LNCaP clone FGC (cell line): ENCODE data around the genes CYP1A1 and SNX33.

- RRBS, 2 experiments = no CpG with 5 or more reads among the region's 6 CpGs
Measured at GRCh38 chr15:74643303-74643969, 27.8 kb downstream of the CLK3 start.

- RRBS, 2 experiments = no CpG with 5 or more reads among the region's 9 CpGs
Measured at GRCh38 chr15:74725427-74725710, at the start of gene CYP1A1. CYP1A1 (minus strand) TSS chr15:74725528.

DNA sequence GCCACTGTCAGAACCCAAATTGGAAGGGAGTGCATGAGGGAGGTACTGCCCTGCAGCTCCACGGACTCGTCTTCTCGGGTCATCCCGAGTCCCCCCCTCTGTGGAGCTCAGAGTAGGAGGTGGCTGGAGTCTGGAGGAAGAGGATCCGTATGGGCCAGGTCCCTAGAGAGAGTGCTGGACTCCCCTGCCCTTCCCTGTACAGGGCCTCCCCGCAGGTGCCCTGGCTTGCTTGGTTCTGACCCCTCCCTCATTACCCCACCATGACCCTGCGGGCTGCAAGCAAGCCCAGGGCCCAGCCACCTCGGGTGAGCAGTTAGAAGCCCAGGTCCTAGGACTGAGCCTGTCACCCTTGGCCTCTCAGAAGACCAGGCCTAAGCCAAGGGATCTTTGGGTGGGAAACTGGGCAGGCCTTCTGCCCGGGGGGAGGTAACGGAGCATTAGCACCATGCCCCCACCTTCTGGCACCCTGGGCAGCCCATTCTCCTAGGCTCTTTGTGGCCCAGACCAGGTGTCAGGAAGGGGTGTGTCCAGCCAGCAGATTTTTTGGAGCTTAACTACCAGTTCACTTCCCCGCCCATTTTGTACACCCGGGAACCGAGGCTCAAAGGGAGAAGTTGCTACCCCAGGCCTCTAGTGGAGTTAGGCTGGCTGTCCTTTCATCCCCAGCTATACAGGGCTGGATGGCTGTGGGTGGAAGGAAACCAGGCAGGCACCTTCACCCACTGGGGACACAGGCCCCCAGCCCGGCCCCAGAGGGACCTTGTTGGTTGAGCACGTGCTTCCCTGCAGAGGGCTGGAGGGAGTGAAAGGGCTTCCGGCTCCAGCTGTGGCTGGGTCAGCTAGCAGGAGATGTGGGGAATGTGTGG is 1.2 kb downstream of the CSK start:
- RRBS, 2 experiments = 59 to 87% methylated on average over 3 of the region's 16 CpGs

- RRBS, 2 experiments = 68 to 93% methylated on average over 1 of the region's 6 CpGs
Measured at GRCh38 chr15:74783749-74784230, 1.9 kb downstream of the CSK start.

DNA sequence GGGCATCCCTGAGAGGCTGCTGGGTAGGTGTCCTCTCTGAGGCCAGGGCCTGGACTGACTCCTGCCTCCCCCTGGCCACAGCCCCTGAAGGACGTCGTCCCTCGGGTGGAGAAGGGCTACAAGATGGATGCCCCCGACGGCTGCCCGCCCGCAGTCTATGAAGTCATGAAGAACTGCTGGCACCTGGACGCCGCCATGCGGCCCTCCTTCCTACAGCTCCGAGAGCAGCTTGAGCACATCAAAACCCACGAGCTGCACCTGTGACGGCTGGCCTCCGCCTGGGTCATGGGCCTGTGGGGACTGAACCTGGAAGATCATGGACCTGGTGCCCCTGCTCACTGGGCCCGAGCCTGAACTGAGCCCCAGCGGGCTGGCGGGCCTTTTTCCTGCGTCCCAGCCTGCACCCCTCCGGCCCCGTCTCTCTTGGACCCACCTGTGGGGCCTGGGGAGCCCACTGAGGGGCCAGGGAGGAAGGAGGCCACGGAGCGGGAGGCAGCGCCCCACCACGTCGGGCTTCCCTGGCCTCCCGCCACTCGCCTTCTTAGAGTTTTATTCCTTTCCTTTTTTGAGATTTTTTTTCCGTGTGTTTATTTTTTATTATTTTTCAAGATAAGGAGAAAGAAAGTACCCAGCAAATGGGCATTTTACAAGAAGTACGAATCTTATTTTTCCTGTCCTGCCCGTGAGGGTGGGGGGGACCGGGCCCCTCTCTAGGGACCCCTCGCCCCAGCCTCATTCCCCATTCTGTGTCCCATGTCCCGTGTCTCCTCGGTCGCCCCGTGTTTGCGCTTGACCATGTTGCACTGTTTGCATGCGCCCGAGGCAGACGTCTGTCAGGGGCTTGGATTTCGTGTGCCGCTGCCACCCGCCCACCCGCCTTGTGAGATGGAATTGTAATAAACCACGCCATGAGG is 10.1 kb upstream of the LMAN1L start:
- RRBS, 2 experiments = no CpG with 5 or more reads among the region's 45 CpGs

DNA sequence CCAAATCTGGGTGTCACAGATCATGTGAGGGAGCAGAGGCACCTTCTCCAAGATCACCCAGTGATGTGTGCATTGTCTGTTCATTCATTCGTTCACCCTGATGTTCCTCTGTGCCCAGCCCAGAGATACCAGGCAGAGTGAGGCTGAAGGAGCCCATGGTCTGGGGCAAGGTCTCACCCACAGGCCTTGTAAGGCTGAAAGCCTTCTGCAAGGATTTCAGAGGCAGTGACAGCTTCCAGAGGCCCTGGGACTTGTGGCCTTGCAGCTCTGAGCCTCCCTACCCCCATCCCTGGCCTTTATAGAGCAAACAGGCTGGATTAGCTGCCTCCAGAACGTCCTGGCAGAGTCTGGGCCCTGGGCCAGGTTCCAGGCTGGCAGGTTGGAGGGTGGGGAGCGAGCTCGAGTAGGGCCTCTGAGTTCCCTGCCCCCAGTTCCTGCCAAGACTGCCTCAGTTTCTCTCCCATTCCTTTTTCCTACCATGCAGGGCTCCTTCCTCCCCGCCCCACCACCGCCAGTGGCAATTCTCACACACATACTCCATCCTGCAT is 2.4 kb downstream of the LMAN1L start:
- RRBS, 2 experiments = no CpG with 5 or more reads among the region's 6 CpGs

- RRBS, 2 experiments = 3 to 4% methylated on average over 8 of the region's 24 CpGs
Measured at GRCh38 chr15:74843437-74843883, 504 bp upstream of the ULK3 start.

- RRBS, 2 experiments = no CpG with 5 or more reads among the region's 3 CpGs
Measured at GRCh38 chr15:74893485-74893986, 3.7 kb downstream of the MPI start.

DNA sequence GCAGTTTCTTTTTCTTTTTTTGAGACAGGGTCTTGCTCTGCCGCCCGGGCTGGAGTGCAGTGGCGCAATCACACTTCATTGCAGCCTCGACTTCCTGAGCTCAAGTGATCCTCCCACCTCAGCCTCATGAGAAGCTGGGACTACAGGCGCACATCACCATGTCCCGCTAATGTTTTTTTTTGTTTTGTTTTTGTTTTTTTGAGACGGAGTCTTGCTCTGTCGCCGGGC is 11.9 kb downstream of the SCAMP5 start:
- RRBS, 2 experiments = no CpG with 5 or more reads among the region's 9 CpGs

DNA sequence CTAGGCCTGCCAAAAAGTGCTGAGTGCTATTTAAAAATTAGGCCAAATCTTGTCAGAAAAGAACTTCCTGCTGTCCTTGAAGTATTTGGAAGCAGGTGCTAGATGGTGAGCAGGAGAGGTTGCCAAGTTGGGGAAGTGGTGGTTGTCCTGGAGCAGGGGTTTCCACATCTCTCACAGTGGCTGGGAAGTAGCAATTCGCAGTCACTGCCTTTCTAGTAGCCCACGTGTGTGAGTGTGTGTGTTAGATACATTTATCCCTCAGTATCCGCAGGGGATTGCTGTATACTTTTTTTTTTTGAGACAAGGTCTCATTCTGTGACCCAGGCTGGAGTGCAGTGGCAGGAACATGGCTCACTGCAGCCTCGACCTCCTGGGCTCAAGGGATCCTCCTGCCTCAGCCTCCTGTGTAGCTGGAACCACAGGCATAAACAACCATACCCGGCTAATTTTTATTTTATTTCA is 710 bp downstream of the PPCDC start:
- RRBS, 2 experiments = no CpG with 5 or more reads among the region's 5 CpGs

- RRBS, 2 experiments = no CpG with 5 or more reads among the region's 6 CpGs
Measured at GRCh38 chr15:75025127-75025989, 2.0 kb downstream of the PPCDC start.

GRCh38 chr15:75065114-75065963 is 41.9 kb downstream of the PPCDC start:
- RRBS, 2 experiments = no CpG with 5 or more reads among the region's 7 CpGs

DNA sequence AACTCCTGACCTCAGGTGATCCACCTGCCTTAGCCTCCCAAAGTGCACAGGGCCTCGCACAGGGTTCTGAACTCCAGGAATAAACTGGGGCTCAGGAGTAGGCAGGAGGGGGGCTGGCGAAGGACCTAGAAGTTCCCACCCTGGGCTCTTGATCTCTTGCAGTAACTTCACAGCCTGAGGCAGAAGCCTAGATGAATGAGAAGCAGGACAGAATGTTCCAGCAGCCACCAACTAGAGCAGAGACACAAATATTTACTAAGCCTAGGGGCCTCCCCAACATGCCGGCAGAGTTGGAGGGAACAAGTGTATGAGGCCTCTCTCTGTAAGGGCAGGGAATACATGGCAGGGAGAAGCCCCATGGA is 25.3 kb upstream of the C15orf39 start:
- RRBS, 2 experiments = no CpG with 5 or more reads among the region's 3 CpGs

GRCh38 chr15:75212659-75213563 is 11.2 kb downstream of the C15orf39 start:
- RRBS, 2 experiments = no CpG with 5 or more reads among the region's 12 CpGs

DNA sequence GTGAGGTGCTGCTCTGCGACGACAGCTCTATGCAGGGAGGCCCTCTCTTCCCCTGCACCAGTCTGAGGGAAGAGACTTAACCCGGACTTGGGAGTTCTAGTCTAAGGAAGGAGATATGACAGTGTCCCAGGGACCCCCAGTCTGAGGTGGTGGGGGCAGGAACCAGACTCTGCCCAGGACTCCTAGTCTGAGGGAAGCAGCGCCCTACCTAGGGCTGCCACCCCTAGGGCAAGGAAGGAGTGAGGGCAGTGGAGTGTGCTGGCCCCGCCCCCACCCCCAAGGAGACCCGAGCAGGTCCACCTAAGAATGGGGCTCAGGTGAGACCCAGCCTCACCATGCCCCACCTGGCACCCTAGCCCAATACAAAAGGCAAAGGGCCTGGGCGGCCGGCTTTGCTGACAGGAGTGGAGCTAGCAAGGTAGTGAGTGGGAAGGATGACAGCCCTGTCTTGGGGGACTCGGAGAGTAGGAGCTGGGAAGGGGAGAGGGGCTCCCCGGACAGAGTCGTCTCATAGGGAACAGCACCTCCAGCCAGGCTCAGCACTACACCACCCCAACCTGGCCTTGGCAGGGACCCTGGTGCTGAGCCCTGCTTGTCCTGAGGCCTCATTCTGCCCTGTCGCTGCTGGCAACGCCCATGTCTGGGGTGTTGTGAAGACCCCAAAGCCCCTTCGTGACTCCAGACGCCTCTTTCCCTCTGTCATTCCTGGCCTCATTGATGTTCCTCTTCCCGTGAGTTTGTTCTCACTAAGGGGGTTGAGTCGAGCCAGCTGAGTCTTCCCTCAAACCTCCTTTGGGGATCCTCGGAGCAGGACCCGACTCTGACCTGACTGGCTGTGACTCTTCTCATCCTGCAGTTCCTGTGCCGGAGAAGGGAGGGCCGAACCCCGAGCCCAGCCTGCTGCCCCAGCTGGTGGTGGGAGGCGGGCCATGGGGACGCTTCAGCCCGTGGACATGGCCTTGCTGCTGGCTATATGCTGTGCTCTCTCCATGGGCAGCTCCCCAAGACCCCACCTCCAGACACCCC is 12.2 kb downstream of the C15orf39 start:
- RRBS, 2 experiments = 33% methylated on average over 1 of the region's 25 CpGs; no CpG with 5 or more reads in 1 of the 2 experiments

- RRBS, 2 experiments = no CpG with 5 or more reads among the region's 7 CpGs
Measured at GRCh38 chr15:75384004-75384531, 15.7 kb upstream of the MAN2C1 start.

- RRBS, 2 experiments = 0% methylated on average over 1 of the region's 15 CpGs; no CpG with 5 or more reads in 1 of the 2 experiments
Measured at GRCh38 chr15:75452455-75452867, 971 bp upstream of the SIN3A start.

DNA sequence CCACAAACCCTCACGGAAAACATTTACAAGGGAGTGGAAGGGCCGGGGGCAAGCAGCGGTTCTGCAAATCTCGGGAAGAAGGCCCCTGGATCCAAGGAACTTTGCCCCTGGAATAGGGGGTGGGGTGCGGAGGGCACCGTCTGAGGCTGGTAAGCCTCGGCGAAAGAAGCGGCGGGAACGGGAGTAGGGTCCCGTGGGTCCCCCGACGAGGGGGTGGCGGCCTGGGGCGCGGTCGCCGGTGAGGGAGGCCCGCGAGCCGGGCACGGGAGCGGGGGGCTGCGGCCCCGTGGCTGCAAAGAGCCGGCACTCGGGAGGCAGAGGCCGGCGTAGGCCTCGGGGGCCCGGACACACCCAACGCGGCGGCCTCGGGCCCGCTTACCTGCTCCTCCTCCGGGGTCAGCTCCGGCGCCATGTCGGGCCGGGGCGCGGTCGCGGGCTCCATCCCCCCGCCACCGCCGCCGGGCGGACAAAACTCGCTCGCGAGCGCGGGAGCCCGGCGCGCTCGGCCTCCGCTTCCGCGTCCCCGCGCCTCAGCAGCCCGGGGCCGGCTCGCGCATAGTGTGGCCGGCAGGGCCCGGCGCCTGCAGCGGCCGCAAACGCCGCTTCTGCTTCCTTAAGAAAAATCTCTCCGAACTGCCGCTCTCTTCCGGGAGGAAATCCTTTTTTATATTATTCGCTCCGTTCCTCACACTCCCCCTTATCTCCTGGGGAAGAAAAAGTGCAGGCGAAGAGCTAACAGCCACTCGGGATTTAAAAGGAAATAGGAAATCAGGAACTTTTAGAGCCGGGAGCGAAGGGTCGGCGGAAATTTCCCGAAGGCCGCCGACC is 566 bp downstream of the PTPN9 start:
- RRBS, 2 experiments = under 1 to 1% methylated on average over 41 to 46 of the region's 90 CpGs

DNA sequence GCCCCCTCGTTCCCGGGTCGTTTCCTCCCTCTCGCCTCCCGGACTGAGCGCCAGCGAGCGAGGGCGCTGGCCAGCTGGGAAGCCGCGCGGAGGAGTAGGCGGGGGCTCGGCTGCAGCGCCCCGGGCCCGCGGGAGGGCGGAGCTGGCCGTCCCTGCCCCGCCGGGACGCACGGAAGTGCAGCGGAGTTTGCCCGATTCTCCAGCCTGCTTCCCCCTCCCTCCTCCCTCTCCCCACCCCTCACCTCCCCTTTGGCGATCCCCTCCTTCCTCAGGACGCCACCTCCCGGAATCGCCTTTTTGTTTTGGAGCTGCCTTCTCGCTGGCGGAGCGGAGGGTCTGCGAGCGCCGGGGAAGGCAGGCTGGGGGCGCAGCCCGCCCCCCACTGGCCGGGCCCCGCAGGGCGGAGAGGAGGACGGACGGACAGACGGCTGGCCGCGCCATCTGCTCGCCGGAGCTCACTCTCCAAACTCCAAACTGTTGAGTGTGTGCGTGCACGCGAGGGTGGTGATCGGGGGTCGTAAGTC is at the start of gene SNX33:
TSS of gene SNX33 (plus strand) at position 292 of the 524 bp plus-strand sequence.
- RRBS, 2 experiments = under 1 to 1% methylated on average over 42 of the region's 53 CpGs

- RRBS, 2 experiments = no CpG with 5 or more reads among the region's 12 CpGs
Measured at GRCh38 chr15:75663533-75664093, 15.9 kb downstream of the SNX33 start.